Metastatic Pancreatic Carcinoma in the Ovary (tissue), 1 donor: ENCODE results near the genes CX3CL1 and DOK4.

DNA sequence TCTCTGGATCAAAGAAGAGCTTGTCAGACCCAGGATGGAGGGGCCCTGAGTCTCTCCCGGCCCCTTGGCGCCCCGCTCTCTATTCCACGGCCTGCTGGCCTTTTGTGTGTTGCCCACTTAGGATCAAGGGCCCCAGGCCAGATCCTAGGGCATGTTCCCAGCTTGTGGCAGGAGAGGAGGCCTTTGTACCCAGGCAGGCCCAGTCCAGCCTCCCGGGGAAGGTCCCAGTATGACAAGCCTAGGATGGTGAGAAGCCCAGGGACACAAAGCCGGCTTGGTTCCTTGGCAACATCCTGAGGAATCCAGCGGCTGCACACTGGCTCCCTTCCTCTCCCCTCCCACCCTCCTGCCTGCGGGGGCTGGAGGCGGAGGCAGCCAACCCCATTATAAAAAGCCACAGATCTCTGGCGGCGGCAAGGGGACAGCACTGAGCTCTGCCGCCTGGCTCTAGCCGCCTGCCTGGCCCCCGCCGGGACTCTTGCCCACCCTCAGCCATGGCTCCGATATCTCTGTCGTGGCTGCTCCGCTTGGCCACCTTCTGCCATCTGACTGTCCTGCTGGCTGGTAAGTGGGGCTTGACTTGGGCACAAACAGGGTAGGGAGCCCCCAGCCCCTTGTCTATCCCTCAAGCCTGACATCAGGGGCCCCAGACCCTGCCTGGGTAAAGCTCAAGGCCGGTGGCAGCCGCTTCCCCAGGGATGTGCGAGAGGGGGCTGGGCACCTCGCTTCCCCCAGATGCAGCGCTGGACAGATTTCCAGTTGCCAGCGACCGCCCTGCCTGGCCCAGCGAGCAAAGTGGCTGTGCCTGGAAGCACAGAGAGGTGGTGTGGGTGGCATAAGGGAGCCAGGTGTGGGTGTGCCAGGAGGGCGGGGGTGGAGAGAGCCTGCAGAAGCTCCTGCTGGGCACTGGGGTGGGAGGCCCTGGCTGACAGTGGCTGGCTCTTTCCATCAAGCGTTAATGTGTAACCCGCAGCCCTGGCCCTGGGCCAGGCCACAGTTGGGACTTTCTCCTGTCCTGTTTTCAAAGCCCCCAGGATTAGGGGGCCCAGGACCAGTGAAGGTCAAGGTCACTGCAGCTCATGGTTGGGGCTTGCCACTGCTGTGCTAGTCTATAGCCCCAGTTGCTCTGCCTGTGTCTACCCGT is at the start of gene CX3CL1:
Gene CX3CL1 (plus strand): TSS at position 416 of the 1,144 bp plus-strand sequence.
- PRO-cap = bidirectional peak, plus-strand start at position 399 of the sequence, minus-strand start at position 295 of the sequence; unidirectional peak, minus-strand start at position 797 of the sequence; unidirectional peak, minus-strand start at position 828 of the sequence

DNA sequence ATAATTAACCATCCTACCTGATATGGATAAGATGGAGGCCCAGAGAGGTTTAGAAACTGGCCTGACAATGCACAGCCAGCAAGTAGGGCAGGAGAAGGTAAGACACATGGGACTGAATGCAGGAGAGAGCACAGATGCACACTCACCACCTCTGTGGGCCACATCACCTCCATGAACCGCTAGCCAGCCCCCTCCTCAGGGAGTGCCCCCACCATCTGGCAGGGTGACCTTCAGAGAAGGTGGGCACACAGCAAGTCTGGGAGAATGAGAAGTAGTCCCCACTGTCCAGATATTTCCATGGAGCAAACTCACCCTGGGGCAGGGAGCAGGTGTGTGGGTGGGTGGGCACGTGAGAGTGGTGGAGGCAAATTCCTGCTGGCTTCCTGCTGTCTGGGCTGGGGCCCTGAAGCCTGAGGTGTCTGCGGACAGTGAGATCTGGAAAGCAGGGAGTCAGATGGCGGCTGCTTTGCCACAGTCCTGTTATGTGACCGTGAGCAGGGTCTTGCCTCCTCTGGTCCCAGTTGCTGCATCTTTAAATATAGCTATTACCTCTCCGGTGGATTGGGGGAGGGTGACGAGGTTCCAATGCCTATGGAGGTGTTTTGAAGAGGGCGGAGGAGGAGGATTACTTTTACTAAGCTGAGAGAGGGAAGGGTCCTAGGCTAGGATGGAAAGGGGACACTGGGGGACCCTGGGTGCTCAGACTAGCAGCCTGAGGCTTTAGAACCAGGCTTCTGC is 1.2 kb downstream of the CX3CL1 start:
- PRO-cap = no peak

- PRO-cap = no peak
Measured at GRCh38 chr16:57408946-57409574, 4.5 kb downstream of the CCL17 start.

GRCh38 chr16:57417955-57418505 is 13.5 kb downstream of the CCL17 start:
- PRO-cap = no peak

DNA sequence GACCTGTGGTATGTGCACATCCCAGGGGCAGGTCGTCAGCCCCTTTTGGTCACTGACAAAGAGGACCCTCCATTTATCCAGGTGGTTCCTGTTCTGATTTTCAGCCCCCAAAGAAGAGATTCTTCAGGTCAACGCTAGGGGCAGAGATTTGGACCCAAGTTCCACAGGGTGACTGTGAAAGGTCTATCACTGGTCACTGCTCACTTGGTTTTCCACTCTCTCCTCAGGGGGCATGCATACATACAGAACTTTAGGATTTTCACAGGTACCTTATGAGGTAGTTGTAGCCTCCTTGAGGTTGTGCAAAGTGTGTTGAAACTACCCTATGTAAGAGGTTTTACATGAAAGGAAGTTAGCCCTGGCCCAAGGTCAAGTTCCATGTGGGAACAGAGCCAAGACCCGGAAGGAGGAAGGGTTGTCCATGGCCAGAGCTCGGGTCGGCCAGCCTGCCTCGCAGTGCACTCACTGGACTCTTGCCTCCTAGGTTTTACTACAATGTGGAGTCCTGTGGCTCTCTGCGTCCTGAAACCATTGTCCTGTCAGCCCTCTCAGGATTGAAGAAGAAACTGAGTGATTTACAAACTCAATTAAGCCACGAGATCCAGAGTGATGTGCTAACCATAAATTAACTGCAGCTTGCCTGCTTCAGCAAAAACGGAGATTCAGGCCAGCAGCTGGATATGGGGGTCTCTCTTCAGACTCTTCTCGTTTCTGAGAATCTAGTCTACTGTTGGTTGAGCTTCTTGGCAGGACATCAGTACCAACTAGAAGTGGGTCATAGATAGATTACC is 8.2 kb downstream of the POLR2C start:
- PRO-cap = no peak

GRCh38 chr16:57485834-57486928 is at the start of gene DOK4:
Gene DOK4 (minus strand): TSS chr16:57486493.
- PRO-cap = unidirectional peak, minus-strand start at chr16:57486473

GRCh38 chr16:57528215-57528717 is 8.1 kb downstream of the CCDC102A start:
- PRO-cap = unidirectional peak, plus-strand start at chr16:57528599

- PRO-cap = no peak
Measured at GRCh38 chr16:57592412-57593242, 35.8 kb upstream of the ADGRG1 start.

GRCh38 chr16:57627368-57627940 is 976 bp upstream of the ADGRG1 start:
- PRO-cap = no peak

DNA sequence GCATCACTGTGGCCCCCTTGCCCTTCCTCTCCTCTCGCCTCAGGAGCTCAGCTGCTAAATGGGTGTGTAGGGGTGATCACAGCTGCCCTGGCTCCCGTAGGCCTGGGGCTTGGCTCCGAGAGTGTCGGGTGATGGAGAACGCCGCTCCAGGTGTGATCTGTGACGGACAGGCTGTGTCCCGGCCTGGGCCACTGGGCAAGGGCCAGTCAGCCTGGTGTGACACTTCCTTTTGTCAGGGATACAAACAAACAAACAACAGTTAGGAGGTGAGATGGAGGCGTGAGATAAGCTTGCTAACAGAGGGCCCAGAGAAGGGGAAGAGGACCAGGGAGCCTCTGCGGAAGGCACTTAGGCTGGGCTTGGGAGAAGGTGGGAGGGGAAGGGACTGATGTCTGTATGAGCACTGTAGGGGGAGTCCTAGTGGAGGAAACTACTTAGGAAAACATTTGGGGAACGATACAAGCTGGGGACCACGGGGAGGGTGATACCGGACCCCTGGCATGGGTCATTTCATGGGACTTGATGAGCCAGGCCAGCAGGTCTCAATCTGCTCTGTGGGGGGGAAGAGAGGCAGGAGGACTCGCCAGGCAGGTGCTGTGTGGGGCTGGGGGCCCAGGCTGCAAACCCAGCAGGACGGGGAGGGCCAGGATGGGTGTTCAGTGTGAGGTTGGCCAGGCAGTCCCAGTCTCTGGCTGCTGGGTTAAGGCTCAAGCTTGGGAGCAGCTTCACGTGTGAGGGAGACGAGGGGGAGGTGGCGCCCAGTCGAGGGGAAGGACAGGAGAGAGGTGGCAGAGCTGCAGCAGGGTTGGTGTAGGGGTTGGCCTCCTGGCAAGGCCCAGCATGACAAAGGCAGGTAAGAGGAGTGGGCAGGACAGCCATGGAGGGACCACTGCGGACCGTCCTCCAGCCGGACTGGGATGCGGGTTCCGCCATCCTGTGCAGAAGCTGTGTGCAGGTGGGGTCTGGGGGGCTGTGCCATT is 2.3 kb downstream of the ADGRG1 start:
- PRO-cap = no peak

DNA sequence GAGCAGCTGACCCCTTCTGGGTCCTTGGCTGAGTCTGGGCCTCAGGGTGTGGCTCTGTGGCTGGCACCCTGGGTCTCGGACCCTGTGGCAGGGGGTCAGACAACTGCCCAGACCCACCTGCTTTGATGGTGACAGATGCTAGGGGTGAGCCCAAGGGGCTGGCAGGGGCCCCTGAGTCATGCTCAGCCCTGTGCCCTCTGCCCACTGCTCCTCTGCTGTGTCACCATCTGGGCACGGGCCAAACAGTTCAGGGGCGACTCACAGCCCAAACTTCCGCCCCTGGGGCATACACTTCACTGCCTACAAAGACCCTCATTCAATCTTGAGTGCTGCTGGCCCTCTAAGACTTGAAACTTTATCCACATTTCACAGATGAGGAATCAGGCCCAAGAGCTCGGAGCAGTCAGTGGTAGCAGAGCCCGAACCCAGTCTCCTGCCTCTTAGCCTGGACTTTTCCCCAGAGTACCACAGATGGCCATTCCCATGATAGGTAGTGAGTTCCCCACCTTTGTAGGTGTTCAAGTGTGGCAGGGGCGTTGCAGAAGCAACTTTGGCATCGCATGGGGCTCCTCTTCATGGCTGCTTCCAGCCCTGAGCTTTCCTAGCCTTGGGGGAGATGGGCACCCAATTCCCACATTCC is 5.9 kb downstream of the ADGRG1 start:
- PRO-cap = no peak

DNA sequence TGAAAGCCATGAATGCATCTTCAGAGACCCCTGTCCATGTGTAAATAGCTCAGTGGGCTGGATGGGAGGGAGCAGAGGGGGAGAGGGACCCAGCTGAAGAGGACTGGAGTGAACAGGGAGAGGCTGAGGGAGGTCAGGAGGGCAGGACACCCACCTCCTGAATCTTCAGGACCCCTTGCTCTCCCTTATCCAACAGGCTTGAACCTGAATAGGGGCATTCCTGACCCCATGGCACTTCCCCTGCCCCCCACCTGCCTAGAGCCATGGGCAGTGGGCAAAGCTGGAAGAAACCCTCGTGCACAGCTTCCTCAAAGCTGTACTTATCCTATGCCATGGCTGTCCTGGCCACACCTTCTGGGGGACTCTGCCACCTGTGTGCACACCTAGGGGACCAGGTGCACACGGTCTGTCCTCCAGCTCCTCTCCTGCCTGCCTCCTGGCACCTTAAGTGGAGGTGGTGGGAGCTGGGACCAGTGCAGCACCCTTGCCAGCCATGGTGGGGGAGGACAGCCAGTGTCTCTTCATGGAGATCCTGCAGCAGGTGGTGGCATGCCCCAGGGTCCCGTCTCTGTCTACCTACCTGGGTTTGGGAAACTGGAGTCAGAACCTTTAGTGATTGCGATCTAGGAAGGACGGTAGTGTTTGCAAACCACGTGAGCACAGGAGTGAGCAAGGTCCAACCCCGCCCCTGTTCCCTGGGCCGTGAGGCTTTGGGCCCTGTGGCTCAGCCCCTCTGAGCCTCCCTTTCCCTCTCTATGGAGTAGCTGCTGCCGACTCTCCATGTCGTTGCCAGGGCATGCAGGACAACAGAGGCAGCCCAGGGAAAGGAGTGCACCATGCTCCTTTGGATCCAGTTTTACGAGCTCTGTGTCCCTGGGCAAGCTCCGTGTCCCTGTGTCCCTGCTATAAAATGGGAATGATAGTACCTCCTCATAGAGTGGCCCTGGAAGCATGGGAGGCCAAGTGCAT is 6.8 kb downstream of the ADGRG1 start:
- PRO-cap = no peak

- PRO-cap = no peak
Measured at GRCh38 chr16:57643267-57643995, 15.0 kb downstream of the ADGRG1 start.

DNA sequence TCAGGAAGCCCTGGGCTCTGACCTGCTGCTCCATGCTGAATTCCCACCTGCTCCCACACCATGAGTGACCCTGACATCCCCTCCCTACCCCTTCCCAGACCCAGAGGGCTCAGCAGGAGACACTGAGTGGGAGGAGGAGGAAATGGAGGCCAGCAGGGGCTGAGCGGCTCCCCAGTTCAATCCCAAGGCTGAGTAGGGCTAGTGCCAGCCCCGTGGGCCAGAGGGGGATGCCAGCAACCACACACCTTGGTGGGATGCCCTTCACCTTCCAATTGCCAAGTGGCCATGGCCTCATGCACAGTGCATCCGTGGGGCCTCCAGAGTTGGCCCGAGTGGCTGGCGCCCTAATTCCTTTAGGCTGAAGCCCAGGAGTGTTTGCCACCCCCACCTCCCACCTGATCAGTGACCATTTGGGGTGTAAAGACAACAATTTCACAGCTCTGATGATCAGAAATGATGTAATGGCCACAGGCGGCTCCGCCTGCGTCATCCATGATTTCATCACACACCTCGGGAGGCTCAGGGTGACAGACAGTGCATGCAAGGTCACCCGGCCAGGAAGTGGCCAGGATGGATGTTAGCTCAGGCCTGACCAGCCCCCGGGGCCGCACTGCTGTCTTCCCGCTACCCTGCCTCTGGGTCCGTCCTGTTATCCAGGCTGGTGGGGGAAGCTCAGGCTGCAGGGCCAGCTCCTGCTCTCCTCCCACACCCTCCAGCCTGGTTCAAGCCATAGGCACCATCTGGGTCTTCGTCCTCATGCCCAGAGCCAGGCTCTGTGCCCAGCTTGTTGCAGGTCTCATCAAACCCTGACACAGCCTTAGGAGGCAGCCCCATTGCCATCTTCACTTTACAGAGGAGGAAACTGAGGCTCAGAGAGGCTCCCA is 799 bp upstream of the ADGRG3 start:
- PRO-cap = no peak

DNA sequence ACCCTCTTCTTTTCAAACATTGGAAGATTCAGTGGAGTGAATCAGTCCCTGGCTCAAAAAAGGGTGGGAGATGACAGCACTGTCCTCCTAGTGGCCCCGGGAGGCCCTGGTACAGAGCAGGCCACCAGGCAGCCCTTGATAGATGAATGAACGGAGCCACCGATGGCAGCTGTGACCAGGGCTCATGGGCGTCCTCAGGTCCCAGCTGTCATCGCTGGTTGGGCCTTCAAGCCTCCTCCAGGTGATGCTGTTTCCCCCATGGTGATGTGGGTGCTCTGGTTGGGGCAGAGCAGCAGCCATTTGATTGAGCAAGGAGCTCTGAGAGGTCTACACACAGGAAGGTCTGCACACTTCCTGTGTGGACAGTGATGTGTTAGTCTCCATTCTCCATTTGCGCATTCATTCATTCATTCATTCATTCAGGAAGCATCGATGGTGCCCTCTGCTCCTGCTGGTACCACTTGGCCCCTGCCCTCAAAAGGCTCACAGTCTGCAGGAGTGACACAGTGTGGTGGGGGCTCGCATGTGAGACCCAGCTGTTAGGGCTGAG is 1.3 kb downstream of the ADGRG3 start:
- PRO-cap = no peak

DNA sequence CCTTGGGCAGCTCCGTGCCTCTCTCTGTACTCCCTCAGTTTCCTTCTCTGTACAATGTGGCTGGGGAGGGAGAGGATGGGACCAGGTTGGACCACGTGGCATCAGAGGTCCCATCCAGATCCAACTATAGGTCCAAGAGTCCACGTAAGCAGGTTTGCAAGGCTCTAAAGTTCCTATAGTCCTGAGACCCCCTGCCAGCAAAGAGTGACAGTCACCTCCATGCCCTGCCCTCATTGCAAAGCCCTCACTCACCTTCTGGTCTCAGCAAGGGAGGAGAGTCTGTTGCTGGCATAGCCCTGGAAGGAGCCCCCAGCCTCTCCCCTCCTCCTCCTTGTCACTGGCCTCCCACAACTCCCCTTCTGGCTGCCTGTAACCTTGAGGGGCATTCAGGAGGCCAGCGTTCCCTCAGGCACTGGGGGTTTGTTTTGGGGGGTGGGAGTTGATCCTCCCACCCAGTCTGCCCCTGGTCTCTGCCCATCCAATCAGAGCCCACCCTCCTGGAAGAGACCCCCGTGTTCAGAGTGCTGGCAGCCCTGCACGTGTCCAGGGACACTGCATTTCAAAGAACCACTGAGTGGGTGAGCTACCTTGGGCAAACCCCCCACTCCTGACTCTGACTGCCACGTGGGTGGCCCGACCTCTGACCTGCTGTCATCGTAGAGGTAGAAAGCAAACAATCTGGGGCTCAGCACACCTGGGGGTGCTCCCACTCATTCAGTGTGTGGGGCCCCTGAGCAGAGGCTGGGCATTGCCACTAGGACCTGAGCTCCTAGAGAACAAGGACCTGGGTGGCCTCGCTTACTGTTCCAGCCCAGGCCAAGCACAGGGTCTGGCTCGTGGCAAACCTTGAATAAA is 5.9 kb upstream of the DRC7 start:
- PRO-cap = no peak

DNA sequence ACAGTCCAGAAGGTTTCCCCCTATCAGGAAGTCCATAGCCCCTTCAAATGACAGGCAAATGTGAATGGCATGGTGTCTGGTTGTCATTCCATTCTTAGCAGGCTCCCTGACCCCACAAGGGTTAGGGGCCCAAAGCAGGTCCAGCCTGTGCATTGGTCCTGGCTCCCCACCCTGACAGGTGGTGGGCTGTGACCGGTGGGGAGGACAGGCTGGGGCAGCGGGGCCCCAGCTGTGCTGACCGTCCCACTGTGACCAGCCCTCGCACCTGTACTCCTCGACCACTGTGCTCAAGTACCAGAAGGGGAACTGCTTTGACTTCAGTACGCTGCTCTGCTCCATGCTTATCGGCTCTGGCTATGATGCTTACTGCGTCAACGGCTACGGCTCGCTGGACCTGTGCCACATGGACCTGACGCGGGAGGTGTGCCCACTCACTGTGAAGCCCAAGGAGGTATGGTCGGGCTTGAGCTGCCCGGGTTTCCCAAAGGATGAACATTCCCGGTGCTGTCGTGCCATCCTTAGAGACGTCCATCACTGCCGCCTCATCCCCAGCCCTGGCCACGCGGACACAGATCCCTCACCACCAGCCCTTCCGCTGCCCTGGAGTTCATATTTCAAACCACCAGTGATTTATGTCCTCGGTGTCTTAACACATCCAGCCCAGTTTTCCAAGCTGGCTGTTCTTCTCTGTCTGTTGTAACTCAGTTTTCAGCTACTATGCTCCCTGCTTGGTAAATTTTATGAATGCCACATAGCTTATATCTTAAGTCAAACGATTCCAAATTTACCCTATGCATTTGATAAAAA is 7.3 kb downstream of the DRC7 start:
- PRO-cap = no peak

DNA sequence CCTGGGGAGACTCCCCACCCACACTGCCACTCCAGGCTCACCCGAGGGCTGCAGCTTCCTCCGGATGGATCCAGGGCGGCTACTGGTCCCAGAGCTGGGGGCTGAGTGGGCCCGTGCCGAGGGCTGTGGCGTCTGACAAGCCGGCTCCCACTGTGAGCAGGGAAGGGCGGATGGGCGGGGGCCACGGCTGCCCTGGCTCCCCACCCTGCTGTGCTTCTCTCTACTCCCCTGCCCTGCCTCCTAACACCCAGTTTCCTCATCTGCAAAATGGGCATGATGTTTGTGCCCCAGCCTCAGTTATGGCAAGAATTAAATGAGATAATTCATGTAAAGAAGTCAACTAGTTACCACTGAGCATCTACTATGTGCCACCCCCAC is 24.1 kb downstream of the KATNB1 start:
- PRO-cap = no peak

- PRO-cap = no peak
Measured at GRCh38 chr16:57797029-57797488, 5.2 kb downstream of the KIFC3 start.

GRCh38 chr16:57801714-57802225 is 521 bp downstream of the KIFC3 start:
- PRO-cap = bidirectional peak, plus-strand start at chr16:57802023, minus-strand start at chr16:57801933